Vein endothelial cell (primary cell): ENCODE data around the gene URI1.

- CAGE, long polyA plus RNA = no peak
Observed at GRCh38 chr19:23380275-23380572, 15.0 kb downstream of the ZNF91 start.

DNA sequence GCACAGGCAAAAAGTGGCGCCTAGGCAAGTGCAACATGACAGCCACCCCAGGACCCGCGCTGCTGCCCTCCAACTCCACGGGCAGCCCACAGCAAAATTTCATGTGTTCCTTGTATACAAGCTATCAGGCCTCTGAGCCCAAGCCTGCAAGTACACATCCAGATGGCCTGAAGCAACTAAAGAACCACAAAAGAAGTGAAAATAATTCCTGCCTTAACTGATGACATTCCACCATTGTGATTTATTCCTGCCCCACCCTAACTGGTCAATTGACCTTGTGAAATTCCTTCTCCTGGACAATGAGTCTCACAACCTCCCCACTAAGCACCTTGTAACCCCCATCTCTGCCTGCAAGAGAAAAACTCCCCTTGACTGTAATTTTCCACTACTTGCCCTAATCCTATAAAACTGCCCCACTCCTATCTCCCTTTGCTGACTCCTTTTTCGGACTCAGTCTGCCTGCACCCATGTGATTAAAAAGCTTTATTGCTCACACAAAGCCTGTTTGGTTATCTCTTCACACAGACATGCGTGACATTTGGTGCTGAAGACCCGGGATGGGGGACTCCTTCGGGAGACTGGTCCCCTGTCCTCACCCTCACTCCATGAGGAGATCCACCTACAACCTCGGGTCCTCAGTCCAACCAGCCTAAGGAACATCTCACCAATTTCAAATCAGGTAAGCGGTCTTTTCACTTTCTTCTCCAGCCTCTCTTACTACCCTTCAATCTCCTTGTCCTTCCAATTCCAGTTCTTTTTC is 137.5 kb downstream of the ZNF675 start:
- CAGE, long polyA plus RNA = no peak

DNA sequence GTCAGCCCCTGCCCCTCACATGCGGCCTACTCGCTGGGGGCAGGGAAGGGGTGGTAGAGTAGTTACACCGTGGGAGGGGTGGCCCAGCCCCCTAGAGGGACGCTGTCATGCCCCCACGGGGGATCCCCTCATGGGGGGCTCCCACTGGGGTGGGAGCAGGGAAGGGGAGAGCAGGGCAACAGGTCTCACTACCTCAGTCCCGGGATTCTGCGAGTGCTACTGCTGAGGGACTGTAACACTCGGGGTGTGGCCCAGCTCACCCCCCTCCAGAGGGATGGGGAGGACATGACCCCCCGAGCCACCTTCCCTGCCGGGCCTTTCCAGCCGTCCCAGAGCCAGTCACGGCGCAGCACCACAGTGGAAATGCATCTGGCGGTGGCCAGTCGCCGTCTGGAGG is 84.6 kb upstream of the ZNF254 start:
- CAGE, long polyA plus RNA = no peak

GRCh38 chr19:24019319-24019771 is 67.6 kb upstream of the ZNF254 start:
- CAGE, long polyA plus RNA = no peak

DNA sequence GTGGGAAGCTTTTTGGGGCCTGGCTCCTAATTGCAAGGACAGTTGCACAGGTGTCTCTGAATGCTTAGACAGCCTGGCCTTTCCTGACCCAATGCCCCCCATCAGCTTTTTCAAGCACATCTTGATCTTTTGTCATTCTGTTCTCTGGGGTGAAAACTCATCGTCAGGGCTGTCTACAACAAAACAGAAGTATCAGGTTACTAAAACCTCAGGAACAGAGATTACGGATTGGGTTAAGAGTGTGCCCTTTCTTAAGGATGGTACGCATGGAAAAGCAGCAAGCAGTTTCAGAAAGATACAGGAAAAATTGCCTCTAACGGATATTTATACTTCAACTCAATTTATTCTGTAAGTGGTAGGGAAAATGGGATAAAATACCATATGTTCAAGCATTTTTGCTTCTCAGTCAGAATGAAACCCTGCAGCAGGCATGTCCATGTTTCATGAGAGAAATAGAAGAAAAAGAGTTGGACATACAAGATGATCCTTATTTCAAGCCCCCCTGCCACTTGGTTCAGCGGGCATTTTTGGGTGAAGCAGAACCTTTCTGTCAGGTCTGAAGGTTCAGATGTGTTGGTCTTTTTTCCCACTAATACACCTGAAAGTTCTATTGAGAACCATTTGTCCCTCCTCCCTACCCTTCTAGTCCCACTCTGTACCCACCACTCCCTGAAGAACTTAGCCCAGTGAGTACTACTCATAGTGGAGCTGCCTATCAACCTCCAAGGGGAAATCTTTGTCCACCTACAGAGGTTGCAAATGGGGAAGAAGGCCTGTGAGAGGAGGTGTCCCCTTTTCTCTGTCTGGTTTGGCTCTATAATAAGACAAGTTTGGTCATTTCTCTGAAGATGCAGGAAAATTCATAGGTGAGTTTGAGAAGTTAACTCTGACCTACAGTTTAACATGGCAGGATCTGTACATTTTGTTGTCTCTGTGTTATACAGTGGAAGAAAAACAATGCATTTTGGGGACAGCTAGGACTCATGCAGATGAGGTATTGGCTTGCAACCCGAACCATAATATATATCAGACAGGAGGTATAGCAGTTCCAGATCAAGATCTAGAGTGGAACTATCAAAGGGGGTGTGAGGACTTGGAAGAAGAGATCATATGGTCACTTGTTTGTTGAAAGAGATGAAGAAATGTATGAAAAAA is 7.9 kb upstream of the ZNF254 start:
- CAGE, long polyA plus RNA = no peak

DNA sequence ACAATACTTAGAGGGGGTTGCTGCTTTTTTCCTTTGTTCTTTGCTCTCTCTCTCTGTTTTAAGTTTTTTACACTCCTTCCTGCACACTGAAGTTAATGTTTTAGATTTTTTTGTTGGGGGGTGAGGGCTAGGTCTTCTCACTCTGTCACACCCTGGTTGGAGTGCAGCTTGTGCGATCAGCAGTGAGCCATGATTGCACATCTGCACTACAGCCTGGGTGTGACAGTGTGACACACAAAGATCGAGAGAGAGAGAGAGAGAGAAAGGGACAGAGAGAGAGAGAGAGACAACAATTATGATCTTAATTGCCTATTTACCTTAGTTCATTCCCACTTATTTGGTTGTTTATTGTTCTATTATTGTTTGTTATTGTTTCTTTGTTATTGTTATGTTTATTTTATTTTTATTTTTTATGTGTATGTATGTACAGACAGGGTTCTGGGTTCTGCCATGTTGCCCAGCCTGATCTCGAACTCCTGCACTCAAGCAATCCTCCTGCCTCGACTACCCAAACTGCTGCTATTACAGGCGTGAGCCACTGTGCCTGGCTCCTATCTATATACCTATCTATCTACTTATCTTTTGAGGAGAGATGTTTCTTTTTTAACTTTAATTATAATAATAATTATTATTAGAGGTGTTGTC is 1432.1 kb downstream of the UQCRFS1 start:
- CAGE, long polyA plus RNA = no peak

DNA sequence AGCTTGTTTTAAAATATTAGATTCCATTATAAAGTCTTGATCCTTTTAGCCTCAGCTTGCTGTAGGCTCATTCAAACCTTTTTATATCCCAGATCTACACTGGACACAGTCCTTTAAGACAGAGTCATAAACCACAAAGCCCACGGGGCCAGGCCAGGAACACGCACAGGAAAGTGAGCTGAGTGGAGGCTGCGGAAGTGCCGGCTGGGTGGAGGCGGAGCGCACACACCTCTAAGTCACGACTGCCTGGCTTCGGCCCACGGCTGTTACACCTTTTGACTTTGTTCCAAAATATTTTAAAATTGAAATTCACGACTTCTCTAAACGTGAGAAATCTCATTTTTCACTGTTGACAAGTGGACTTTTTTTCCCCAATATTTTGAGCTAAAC is 743.8 kb downstream of the UQCRFS1 start:
- CAGE, long polyA plus RNA = no peak

GRCh38 chr19:29205752-29206958 is 6.8 kb downstream of the UQCRFS1 start:
- CAGE, long polyA plus RNA = no peak

DNA sequence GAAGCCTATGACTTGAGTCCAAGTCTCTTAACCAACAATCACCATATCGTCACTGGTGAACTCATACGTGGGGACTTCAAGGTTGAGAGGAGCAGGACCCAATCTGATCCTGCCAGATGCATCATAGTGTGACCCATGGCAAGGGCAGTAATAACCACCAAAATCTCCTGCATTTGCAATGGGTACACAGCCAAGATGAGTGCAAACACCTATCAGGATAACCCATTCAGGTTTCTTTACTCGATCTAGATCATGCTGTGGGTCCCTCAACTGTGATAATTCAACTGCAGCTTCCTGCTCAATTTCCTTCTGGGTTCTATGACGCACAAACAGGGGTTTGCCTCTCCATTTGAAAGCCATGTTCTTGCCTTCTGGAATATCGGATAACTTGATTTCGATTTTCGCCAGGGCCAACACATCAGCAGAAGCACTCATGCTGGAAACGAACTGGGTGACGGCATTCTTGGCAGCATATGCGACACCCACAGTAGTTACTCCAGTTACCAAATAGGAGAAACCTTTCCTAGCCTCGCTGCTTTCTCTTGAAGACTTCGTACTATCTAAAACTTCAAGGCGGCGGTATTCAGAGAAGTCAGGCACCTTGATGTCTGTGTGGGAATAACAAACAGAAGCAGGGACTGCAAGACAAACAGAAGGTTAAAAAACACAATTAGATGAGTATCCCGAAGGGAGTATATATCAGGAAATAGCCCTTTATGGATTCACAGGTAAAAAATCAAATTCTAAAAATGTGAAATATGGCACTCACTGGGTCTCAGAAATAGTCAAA is 5.2 kb downstream of the UQCRFS1 start:
- CAGE, long polyA plus RNA = no peak

DNA sequence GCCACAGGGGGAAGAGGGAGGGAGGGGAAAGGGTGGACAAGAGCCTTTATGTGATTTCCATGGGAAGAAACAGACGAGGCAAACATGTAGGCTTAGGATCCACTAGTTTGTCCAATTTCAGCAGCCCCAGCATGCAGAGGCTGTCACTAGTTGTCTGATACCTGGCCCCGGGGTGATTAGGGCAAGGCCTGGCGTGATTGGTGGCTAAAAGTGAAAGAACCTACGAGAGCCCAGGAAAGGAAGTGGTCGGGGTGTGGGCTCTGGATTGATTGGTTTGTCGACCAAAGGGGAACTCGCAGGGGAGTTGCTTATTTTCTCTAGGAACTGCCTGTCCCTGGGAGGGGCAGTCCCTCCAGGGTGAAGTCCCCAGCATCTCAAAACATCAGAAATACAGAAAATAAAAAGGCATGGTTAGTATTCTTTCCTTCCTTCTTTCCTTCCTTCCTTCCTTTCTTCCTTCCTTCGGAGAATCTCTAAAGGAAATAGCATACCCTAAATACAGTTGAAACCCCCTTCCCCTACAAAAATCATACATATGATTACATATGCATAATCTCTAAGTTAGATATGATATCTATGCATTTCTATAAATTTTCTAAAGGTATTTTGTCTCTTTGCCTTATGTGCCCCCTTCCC is 64.2 kb upstream of the UQCRFS1 start:
- CAGE, long polyA plus RNA = no peak

GRCh38 chr19:29610480-29611112 is 4.5 kb downstream of the POP4 start:
- CAGE, long polyA plus RNA = no peak

- CAGE, long polyA plus RNA = no peak
Observed at GRCh38 chr19:29662338-29663399, 2.6 kb upstream of the PLEKHF1 start.

- CAGE, long polyA plus RNA = no peak
Observed at GRCh38 chr19:29667782-29668592, 2.7 kb downstream of the PLEKHF1 start.

DNA sequence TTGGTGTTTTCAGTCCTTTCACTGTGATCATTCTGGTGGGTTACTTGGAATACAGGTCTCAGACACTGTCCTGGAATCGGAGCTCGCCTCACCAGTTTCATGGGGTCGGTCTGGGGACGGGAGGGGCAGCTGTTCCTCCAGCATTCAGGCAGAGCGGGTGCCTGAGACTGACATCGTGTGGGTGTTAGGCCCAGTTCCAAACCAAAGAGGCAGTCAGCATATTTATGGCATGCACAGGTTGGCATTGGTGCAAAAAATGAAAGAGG is 20.0 kb downstream of the PLEKHF1 start:
- CAGE, long polyA plus RNA = no peak

- CAGE, long polyA plus RNA = no peak
Observed at GRCh38 chr19:29706378-29707218, 8.5 kb downstream of the C19orf12 start.

DNA sequence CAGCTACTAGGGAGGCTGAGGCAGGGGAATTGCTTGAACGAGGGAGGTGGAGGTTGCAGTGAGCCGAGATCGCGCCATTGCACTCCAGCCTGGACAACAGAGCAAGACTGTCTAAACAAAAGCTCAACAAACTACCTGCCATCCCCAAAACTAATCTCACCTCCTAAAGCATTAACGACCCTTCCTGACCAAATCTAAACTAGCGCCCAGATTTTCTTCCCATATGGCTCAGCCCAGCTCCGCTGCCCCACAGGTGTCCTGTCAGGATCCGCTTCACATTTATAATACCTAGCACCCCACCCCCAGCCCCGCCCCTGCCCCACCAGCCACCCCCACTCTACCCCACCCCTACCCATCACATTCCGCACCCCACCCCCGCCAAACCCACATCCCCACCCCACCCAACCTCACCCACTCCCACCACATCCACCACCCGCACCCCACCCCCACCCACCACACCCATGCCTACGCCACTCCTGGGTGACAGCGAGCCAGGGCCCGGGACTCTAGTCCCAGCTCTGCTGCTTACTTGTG is 616 bp downstream of the C19orf12 start:
- CAGE, long polyA plus RNA = no peak

DNA sequence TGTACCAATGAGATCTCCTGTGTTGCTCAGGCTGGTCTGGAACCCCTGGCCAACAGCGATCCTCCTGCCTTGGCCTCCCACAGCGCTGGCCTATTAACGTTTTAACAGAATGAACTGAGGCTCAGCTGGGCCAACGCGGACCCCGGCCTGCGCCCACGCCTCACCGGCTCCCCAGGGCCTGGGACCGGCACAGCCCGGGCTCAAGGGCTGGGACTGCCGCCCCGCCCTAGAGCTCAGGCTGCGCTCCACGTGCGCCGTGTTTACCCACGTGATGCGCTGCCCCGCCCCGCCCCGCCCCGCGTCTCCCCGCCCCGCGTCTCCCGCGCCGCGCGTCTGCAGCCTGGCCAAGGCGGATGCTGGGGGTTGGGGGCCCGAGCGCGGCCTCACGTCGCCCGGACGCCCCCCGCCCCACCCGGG is 32.4 kb downstream of the CCNE1 start:
- CAGE, long polyA plus RNA = no peak

DNA sequence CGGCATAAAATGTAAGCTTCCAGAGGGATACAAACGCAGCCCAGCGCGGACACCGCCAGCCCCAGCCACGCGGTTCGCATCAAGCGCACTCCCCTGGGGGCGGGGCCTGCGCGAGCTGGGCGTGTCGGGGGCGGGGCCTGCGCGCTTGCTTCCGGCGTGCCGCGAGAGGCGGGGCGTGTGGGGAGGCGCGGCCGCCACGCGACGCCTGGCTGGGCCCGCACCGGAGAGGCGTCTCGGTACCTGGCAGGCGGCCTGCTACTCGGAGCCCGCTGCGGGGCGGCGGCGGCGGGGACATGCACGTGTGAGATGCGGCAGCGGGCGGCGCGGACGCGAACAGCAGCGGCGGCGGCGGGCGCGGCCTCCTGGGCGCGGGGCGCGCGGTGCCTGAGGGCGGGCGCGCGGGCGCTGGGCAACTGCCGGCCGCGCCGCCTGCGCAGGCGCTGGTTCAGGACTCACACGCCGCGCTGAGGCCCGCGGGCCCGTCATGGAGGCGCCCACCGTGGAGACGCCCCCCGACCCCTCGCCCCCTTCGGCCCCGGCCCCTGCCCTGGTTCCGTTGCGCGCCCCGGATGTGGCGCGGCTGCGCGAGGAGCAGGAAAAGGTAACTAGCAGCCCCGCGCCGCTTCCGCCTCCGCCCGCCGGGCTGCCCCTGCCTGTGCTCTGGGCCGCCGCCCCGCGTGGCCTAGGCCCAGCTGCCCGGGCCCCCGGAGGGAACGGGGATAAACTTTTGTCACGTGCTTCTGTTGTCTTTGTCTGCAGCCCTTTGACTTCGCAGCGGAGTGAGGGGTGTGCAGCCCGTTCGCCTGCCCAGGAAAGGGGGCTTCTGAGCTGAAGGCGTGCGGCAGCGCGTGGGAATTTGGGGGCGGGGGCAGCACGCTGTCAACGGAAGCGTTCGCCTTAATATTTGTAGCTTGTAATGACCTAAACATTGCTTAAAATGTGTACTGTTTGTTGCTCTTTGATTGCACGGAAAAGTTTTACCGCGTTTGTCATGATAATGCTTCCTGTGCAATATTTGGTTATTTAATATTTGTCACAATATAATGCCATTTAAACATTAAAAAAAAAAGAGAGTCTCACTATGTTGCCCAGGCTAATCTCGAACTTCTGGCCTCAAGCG is at the start of gene URI1:
URI1 (plus strand) TSS at position 176 of the 1,120 bp plus-strand sequence.
- CAGE, long polyA plus RNA = start-site peak on the plus strand centred at position 215 of the sequence, 88 bp wide, 71 and 73 reads in 2 replicates

GRCh38 chr19:30325956-30326527 is 46.1 kb upstream of the ZNF536 start:
- CAGE, long polyA plus RNA = no peak

- CAGE, long polyA plus RNA = no peak
Observed at GRCh38 chr19:30360477-30360736, 11.8 kb upstream of the ZNF536 start.